Subcutaneous adipose tissue (tissue), 3 donors: Measurements from ENCODE around the genes ANAPC15, INPPL1 and ARAP1.

DNA sequence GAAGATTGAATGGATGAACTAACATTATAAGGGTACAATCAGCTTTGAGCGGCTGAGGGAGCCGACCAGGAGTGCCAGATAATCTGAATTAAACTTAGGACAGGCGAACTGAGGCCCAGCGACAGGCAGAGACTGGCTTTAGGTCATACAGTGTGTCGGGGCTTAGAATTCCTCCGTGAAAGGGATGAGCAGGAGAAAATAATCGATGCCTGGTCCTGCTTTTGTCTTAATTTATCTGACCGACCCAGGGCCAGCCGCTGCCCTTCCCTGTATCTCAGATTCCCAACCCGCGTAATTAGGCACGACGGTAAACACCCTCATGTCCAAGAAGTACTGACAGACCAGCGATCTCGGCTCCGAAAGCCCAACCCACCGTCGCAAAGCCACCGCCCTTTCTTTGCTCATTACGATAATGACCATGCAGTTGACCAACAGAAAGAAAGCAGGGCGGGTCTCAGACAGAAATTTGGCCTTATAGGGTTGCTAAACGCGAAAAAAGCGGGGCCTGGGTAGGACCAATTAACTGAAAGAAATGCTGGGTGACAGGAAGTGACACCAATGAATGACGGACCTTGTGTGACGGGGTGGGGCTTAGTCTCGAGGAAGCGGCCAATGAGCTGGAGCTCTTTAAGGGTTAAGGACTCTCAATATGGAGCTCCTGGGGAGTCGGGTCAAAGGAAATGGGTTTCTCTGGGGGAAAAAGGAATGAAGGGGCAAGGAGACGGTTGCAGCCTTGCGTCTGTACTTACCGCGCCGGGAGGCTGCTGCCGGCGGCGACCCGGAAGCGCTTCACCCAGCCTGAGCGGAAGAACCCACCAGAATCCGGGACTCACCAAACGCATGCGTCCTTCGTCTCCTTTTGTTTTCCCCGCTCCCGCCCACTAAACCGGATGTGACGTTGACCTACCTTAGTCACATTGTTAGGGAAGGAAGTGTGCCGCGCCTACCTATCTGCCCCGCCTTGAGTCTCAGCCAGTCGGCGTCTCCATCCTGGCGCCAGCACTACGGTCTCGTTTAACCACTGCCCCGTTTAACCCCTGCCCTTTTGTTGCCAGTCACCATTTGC is at the start of gene ANAPC15:
Gene ANAPC15 (minus strand): TSS at position 795 of the 1,066 bp plus-strand sequence.
- PRO-cap = bidirectional peak, plus-strand start at position 612 of the sequence, minus-strand start at position 335 of the sequence; bidirectional peak, plus-strand start at position 975 of the sequence, minus-strand start at position 876 of the sequence
- RAMPAGE, long total RNA, 3 experiments = start-site peak on the minus strand in 3 of 3 experiments, centred at positions 354 to 810 of the sequence, 32 to 235 reads per replicate

- PRO-cap = no peak
- RAMPAGE, long total RNA, 3 experiments = no peak in any of the 3 experiments
Measured at GRCh38 chr11:72123913-72124443, 11.5 kb upstream of the ANAPC15 start.

DNA sequence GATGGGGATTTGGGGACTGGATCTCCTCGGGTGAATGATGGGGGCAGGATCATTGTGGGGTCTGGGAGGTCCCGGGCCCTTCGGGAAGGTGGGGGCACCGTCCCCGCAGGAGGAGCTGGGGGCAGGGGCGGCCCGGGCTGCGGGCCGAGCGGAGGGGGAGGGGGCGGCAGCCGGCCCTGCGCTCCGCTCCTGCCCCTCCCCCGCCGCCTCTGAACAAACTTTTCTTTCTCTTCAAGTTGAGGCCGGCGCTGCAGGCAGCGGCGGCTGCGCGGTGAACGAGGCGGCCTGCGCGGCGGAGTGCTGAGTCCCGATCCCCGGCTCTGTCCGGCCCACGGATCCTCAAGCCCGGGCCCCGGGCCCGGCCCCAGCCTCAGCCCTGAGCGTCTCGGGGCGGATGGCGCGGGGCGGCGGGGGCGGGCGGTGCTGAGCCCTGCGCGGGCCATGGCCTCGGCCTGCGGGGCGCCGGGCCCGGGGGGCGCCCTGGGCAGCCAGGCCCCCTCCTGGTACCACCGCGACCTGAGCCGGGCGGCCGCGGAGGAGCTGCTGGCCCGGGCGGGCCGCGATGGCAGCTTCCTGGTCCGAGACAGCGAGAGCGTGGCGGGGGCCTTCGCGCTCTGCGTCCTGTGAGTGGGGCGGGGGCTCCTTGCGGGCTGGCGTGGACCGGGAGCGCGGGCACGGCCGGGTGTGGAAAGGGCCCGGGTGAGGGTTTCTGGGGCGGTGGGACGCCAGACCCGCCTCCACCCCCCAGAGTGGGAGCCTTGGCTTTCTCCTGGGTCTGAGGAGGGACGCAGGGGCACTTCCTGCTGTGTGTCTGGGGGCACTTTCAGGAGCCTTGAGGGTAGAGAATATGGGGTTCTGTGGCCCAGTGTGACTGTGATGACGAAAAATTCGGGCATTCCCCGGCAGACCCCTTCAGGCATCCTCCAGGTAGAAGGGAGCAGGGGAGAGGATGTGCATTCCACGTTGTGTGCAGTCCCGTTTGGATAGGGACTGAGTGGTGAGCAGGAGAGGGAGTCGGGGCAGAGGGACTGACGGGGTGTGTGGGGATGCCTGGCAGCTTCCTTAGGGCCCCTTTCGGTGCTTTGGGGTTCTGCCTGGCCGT is at the start of gene INPPL1:
Gene INPPL1 (plus strand): TSS at position 224 of the 1,102 bp plus-strand sequence.
- PRO-cap = bidirectional peak, plus-strand start at position 239 of the sequence, minus-strand start at position 211 of the sequence; unidirectional peak, minus-strand start at position 625 of the sequence
- RAMPAGE, long total RNA, 3 experiments = start-site peak on the plus strand in 1 of 3 experiments, centred at position 592 of the sequence, 7 reads per replicate

- PRO-cap = bidirectional peak, plus-strand start at chr11:72405267, minus-strand start at chr11:72405071
- RAMPAGE, long total RNA, 3 experiments = no peak in any of the 3 experiments
Measured at GRCh38 chr11:72404768-72405451, 29.4 kb downstream of the CLPB start.

DNA sequence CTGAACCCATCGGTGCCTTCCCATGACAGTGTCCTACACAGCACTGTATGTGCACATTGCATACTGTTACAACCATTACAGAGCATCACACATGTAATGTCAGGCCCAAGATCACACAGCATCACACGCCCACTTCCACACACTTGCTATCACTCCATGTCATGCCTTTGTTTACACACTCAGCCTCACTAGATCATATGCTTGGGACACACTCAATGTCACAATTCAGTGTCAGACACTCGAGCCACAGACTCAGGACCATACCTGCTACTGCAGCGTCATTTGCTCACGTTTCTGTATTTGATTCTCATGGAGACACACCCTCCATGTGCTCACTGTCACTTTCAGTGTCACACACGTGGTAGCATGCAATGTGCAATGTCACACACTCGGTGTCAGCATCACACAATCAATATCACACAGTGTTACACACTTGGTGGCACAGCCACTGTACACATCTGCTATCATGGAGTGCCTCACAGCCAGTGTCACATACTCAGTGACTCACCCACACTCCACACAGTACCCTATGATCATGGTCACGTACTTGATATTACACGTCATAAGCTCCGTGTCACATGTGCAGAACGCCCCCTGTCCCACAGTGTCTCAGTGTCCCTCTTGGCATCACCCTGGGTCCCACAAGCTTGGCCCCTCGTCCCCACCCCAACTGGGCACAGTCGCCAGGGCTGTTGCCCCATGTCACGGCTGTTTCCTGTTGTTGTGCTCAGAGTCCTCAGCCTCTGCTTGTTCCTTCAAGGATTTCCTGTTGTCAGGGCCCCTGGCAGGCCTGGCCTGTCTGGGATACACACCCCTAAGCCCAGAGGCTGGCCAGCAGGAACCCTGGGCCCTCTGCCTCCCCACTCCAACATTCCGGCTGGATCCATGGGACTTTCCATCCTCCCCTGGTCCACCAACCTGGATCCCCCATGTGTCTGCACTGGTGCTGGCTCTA is 49.6 kb downstream of the PDE2A start:
- PRO-cap = bidirectional peak, plus-strand start at position 823 of the sequence, minus-strand start at position 490 of the sequence
- RAMPAGE, long total RNA, 3 experiments = start-site peak on the minus strand in 2 of 3 experiments, centred at positions 399 to 452 of the sequence, 5 to 19 reads per replicate

- PRO-cap = bidirectional peak, plus-strand start at chr11:72642534, minus-strand start at chr11:72642413
- RAMPAGE, long total RNA, 3 experiments = start-site peak on the minus strand in 2 of 3 experiments, at chr11:72642406-72642434 at its widest, 94 to 277 reads per replicate
Measured at GRCh38 chr11:72642142-72642691, 32.0 kb downstream of the PDE2A start.

GRCh38 chr11:72667428-72667658 is 6.9 kb downstream of the PDE2A start:
- PRO-cap = no peak
- RAMPAGE, long total RNA, 3 experiments = no peak in any of the 3 experiments

- PRO-cap = no peak
- RAMPAGE, long total RNA, 3 experiments = no peak in any of the 3 experiments
Measured at GRCh38 chr11:72741831-72742365, 10.3 kb downstream of the ARAP1 start.

- PRO-cap = bidirectional peak, plus-strand start at chr11:72752540, minus-strand start at chr11:72752398
- RAMPAGE, long total RNA, 3 experiments = start-site peak on the minus strand in 2 of 3 experiments, at chr11:72752395-72752464 at its widest, 24 to 30 reads per replicate
Measured at GRCh38 chr11:72751924-72753105, at the start of gene ARAP1. ARAP1 (minus strand) TSS chr11:72752408.

- PRO-cap = no peak
- RAMPAGE, long total RNA, 3 experiments = no peak in any of the 3 experiments
Measured at GRCh38 chr11:72773204-72774146, 20.4 kb downstream of the STARD10 start.

GRCh38 chr11:72776811-72777543 is 16.9 kb downstream of the STARD10 start:
- PRO-cap = no peak
- RAMPAGE, long total RNA, 3 experiments = no peak in any of the 3 experiments

- PRO-cap = no peak
- RAMPAGE, long total RNA, 3 experiments = no peak in any of the 3 experiments
Measured at GRCh38 chr11:72782524-72783305, 11.1 kb downstream of the STARD10 start.

DNA sequence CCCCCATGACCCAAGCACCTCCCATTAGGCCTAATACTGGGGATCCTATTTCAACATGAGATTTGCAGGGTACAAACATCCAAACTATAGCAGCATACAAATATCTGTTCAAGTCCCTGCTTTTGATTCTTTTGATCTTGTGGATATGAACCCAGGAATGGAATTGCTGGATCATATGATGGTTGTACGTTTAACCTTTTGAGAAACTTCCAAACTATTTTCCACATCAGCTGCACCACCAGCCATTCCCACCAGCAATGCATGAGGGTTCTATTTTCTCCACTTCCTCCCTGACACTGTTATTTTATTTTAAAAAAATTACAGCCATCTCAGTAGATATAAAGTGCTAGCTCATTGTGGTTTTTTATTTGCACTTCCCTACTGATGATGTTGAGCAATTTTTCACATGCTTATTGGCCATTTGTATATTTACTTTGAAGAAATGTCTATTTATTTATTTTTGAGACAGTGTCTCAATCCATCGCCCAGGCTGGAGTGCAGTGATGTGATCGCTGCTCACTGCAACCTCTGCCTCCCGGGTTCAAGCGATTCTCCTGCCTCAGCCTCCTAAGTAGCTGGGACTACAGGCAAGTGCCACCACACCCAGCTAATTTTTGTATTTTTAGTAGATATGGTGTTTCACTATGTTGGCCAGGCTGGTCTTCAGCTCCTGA is 7.0 kb upstream of the ATG16L2 start:
- PRO-cap = no peak
- RAMPAGE, long total RNA, 3 experiments = no peak in any of the 3 experiments

DNA sequence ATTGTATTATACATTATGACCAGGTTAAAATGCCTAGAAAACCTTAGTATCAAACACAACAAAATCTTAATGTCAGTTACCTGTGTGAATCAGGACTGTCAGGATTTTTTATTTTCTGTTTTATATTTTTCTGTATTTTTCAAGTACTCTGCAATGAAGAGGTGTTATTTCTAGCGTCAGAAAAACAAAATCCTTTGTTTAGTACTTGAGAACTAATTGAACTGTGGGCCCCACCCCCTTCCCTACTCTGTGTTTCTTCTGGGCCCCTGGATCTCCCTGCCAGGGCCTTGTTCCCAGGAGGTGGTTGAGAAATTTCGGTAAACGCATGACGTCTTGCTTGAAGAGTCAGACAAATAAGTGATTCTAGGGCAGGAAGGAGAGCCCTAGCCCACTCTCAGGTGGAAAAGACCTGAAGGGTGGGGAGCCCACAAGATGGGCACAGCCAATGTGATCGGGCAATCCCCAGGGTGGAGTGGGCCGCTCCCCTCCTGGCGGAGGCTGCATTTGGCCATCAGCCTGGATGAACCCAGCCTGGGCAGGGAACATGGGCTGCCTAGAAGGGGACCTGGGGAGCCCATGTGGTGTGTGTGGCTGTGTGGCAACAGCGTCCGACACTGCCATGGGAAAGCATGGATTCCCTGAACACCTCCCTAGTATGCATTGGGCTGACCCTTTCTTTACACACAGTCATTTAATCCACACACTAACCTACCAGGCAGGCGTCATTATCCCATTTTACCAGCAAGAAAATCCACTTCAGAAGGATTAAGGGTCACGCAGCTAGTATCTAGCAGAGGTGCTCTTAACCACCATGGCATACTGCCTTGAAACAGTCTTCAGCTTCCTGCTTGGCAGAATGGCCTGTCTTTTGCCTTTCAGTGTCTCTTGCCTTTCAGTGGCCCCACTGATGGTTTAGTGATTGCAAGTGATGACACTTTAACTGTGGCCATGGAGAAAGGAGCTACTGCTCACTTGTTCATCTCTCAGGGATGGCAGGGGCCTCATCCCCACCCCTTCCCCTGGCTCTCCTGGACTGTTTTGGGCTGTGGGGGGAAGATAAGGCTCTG is 16.7 kb upstream of the P2RY2 start:
- PRO-cap = no peak
- RAMPAGE, long total RNA, 3 experiments = no peak in any of the 3 experiments

DNA sequence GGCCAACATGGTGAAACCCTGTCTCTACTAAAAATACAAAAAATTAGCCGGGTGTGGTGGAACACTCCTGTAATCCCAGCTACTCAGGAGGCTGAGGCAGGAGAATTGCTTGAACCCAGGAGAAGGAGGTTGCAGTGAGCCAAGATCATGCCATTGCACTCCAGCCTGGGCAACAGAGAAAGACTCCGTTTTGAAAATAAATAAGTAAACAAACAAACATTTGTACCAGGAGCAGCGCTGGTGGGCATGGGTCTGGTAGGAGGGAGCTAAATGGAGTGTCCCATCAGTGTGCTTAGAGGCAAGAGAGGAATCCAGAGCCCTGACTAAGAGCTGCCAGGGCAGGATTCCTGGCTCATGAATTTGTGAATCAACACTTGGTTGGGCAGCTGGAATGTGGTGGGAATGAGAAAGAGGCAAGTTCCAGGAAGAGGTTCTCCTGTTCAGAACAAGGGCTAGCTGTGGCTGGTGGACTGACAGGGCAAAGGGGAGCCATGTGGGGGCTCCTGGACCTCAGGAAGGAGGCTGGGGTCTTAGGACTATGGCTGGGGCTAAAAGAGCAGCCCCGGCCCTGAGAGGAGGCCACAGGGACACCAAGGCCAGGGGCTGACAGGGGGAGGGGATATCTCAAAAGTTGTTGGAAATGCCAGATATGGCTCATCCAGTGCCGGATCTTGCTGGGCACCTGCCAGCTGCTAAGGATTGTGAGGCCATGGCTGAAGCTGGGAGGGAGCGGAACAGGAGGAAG is 14.8 kb upstream of the P2RY6 start:
- PRO-cap = no peak
- RAMPAGE, long total RNA, 3 experiments = no peak in any of the 3 experiments

GRCh38 chr11:73321527-73322046 is 13.5 kb downstream of the ARHGEF17 start:
- PRO-cap = bidirectional peak, plus-strand start at chr11:73321919, minus-strand start at chr11:73321642
- RAMPAGE, long total RNA, 3 experiments = no peak in any of the 3 experiments

- PRO-cap = no peak
- RAMPAGE, long total RNA, 3 experiments = no peak in any of the 3 experiments
Measured at GRCh38 chr11:73331120-73331739, 23.2 kb downstream of the ARHGEF17 start.

DNA sequence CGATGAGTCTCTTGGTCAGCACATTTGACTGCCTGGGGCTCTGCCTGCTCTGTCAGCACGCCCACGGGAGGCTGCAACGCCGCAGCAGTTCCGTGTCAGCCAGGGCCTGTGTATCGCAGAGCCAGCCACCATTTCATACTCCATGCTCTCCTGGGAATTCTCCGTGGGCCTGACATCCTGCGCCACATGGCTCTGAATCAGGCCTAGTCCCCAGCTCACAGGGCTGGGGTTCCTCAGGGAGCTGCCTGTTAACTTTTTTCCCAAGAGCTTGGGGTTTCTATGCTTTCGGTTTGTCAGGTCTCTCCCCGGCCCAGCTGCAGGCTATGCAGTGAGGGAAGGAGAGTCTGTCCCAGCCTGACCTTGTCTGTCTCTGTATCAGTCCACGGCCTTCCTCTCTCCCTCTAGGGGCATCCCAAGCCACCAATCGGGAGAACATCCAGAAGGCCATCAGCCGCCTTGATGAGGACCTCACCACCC is 16.7 kb upstream of the RELT start:
- PRO-cap = no peak
- RAMPAGE, long total RNA, 3 experiments = no peak in any of the 3 experiments

DNA sequence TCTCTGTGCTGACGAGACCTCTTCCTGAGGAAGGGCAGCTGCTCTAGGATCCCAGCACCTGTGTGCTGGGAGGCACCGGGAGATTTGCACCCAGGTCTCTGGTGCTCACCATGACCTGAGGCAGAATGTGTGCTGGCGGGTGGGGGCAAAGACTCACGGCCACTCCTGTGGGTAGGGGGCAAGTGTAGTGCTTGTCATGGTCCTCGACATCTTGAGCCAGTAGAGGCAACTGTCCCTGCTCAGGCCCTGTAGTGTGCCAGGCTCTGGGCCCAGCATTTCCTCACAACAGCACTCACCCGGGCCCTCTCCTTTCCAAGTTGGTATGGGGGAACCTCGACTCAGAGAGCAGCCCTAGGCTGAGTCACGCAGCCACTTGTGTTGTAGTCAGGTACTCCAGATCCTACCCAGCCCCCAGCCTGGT is 4.0 kb downstream of the RELT start:
- PRO-cap = no peak
- RAMPAGE, long total RNA, 3 experiments = no peak in any of the 3 experiments

DNA sequence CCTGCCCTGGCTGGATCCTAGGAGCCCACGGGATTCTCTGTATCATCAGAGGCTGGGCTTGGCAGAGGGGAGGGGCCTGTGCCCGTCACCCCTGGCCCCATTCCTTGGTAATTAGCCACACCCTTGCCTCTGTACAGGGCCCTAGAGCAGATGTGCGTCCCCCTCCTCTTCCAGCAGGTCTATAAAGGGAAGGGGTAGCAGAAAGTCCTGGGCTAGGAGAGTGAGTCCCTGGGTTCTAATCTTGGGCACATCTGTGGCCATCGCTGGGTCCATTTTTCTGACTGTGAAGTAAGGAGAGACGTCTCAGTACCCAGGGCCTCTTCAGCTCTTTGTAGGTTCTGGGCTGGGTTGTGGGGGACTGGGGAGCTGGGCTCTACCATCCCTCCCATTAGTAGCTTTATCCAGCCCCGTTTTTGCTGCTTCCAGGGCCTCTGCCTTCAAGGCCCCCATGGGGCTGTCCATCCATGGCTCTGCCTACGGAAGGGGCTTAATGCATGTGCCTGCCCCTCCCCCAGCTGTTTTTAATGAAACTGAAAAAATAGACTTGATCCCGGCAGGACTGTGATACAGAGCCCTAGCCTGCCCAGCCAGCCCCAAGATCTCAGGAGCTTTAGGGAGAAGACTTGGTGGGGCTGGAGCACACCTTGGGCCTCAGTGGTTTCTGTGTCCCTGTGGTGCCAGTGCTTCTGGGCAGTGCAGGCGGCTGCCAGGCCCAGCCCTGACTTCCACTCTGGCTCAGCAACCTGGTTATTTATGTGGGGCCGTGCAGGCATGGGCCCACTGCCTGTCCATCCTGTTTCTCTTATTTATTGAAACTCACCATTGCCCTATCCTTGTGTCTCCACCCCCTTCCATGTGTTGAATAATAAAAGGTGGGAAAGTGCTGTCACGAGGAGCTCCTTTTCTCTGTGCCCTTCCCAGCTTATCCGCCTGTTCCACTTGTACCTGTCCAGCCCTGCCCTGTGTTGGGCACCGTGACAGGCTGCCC is 19.9 kb downstream of the RELT start:
- PRO-cap = no peak
- RAMPAGE, long total RNA, 3 experiments = no peak in any of the 3 experiments